CD14-positive monocyte (primary cell): ENCODE results near the gene TTC14.

- CAGE, long polyA plus RNA = no peak
Observed at GRCh38 chr3:177325196-177325676, 128.0 kb upstream of the TBL1XR1 start.

DNA sequence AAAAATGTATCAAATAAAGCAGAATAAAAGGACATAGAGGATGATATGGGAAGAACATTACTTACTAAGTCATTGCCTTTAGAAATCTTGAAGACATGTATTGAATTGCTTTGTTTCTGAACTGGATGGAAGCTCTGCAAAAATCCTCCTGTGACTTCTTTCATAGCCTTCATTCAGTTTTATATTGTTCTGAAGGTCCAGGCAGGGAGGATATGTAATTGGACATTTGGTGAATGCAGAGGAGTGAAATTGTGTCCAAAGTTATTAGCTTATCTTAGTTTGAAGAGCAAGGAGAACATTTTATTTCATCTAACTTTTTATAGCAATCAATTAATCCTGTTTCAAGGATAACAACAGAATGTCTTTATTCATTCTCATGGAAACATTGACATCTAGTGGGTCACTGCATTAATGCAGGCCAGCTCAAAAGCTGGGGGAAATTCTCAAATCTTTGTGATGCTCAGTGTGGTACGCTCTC is 151.1 kb upstream of the KCNMB2 start:
- CAGE, long polyA plus RNA = no peak

- CAGE, long polyA plus RNA = no peak
Observed at GRCh38 chr3:179019837-179020563, 51.6 kb downstream of the ZMAT3 start.

GRCh38 chr3:179148909-179149938 is 1.1 kb downstream of the PIK3CA start:
- CAGE, long polyA plus RNA = no peak

- CAGE, long polyA plus RNA = no peak
Observed at GRCh38 chr3:179323159-179323574, 336 bp downstream of the ZNF639 start.

- CAGE, long polyA plus RNA = no peak
Observed at GRCh38 chr3:179464098-179464914, 13.0 kb upstream of the GNB4 start.

- CAGE, long polyA plus RNA = no peak
Observed at GRCh38 chr3:179732861-179733468, 80.1 kb downstream of the USP13 start.

DNA sequence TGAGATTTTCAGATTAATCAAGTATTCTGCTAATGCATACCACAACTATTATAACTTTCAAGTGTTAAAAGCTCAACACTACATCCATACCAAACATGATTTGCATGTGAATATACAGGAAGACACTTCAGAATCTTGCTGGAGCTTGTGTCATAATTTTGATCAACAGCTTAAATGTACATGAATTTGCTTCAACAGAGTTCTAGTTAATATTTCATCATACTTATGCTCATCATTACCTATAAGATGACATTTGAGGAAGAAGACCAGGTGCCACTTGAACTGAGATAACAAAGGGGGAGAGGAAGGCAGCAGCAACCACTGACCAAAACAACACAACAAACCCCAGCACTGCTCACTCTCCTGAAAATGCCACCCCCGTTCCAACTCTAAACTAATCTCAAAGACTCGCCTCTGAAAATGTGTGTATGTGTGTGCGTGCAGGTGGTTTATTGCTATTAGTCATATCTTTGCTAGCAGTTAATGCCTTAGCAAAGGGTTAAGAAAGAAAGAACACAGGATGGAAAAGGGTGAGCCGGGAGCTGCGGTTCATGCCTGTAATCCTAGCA is 4.6 kb downstream of the PEX5L start:
- CAGE, long polyA plus RNA = no peak

GRCh38 chr3:180601857-180602832 is at the start of gene TTC14:
Gene TTC14, plus strand, starts transcription at chr3:180602163.
- CAGE, long polyA plus RNA = start-site peak on the plus strand at chr3:180602195-180602254, 609 and 496 reads in 2 replicates

DNA sequence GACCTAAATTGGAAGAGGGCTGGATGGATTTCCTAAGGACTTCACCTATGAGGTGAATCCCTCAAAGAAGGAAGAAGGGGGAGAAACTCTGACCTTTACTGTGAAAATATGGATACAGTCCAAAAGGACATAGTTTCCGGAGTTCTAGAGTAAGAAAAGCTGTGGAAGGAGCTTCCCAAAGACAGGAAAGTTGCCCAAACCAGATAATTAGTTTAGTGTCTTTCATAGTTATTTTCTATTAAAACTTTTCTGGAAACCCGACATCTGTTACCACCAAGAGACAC is 6.8 kb downstream of the SOX2 start:
- CAGE, long polyA plus RNA = no peak

- CAGE, long polyA plus RNA = no peak
Observed at GRCh38 chr3:182567741-182568030, 225.6 kb upstream of the ATP11B start.

DNA sequence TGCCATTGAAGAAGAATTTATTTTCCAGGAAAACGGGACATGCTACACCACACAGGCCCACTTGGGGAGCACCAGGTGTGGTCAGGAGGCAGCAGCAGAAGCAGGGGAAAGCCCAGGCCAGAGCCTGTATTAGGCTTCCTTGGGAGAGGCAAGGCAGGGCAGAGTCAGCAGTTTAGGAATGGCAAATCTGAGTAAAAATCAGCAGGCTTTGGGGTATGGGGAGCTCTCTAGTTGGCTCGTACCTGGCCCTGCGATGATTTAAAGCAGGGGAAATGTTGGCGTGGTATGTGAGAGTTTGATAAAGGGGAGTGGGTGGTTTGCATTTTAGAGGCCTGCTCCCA is 88.3 kb upstream of the ATP11B start:
- CAGE, long polyA plus RNA = no peak

- CAGE, long polyA plus RNA = no peak
Observed at GRCh38 chr3:182716295-182716775, 77.0 kb upstream of the ATP11B start.

DNA sequence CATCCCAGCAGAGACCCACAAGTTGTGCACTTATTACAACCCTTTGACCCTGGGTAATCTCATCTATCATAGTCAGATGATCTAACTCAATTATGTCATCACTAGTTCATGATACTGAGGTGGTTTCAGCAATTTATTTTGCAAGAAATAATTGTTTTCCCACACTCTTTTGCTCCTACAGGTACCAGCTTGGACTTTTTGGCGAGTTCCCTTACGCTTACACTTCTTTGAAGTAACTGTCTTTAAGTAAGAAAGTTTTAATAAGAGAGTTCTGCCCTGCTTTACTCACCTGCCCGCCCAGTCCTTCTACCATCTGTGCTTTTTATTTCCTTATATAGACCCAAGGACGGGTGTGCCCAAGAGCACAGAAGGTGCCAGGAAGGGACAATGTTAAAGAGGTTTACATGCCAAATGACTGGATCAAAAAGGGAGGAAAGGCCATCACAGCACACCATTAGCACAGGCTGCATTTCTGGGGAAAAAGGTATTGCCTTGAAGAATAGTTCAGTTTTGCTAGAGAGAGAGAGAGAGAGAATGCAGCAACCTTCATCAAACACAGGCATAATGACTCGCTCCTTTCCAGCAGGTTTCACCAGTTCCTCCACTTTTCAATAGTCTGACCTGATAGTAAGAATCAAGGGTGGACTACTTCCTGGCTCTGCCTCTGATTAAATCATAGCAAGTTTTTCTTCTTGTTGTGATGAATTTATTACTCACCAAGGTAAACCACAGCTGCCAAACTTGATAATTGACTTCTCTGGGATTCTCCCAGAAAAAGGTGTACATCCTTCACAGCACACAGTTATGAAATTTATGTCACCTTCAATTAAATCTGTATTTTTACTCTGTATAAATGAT is 54.4 kb upstream of the ATP11B start:
- CAGE, long polyA plus RNA = no peak

- CAGE, long polyA plus RNA = no peak
Observed at GRCh38 chr3:182793276-182793439, 146 bp upstream of the ATP11B start.

- CAGE, long polyA plus RNA = no peak
Observed at GRCh38 chr3:182794977-182795879, 1.9 kb downstream of the ATP11B start.

DNA sequence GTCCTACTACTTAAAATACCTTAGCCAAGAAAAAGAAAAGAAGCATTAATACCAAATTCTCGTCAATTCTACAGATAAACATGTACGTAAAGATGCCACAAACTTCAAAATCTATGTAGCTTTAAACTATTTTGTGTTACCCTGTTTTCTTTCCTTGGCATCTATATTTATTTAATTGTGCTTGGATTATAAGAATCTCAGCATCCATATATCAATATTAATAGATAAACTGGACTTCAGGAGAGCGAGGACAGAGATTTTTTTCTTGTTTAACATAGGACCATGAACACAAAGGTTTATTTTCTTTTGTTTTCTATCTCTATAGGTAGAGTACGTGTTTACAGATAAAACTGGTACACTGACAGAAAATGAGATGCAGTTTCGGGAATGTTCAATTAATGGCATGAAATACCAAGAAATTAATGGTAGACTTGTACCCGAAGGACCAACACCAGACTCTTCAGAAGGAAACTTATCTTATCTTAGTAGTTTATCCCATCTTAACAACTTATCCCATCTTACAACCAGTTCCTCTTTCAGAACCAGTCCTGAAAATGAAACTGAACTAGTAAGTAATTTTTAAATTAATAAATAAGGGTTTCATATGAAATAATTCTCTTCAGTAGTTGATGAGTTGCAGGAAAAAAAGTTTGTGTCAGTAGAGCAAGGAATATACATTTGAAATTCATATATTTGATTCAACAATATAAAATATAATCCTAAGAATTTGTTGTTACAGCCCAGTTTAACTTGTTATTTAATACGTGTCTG is 72.0 kb downstream of the ATP11B start:
- CAGE, long polyA plus RNA = no peak

DNA sequence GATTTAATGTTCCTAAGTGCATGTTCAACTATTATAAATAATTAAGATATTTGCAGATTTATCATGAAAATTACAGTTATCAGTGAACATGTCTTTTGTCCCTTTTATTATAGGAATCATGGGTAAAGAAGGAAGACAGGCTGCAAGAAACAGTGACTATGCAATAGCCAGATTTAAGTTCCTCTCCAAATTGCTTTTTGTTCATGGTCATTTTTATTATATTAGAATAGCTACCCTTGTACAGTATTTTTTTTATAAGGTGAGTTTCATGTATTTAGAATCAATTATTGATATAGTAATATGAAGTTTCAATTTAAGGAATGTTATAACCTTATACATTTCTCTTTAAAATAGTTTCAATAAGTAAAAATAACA is 91.3 kb downstream of the ATP11B start:
- CAGE, long polyA plus RNA = no peak

DNA sequence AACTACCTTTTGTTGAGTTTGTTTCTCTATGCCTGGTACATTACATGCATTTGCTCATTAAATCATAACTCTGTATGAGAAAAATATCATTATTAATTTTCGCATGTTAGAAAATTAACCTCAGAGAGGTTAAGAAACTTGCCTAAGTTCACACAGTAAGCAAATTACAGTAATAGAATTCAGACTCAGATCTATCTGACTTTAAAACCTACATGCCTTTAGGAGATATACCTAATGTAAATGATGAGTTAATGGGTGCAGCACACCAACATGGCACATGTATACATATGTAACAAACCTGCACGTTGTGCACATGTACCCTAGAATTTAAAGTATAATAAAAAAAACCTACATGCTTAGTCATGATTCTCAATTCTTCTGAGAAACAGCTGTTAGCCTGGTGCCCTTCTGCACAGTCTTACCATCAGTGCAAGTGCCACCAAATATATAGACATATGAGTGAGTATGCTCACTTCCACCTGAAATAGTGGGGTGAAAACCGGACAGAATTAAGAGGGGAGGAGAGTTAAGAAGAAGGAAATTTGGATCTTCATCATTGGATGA is 89.6 kb downstream of the DCUN1D1 start:
- CAGE, long polyA plus RNA = no peak

GRCh38 chr3:182925393-182926058 is 54.8 kb downstream of the DCUN1D1 start:
- CAGE, long polyA plus RNA = no peak